Vagina (tissue), 1 donor: ENCODE measurements around the gene BCOR.

DNA sequence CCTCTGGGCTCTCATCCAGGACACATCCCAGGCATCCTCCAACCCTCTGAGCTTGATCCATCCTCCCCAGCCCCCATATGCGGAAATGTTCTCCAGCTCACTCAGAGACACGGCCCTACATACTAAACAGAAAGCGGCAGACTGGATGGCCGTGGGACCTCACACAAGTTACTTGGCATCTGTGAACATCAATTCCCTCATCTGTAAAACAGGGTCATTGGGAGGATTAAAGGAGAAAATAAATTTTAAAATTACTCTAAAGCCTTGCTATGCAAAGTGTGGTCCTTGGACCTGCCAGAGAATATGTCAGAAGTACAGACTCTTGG lies 626.9 kb downstream of the BCOR start:
- PRO-cap, result no peak
- RAMPAGE, long total RNA, result no peak

DNA sequence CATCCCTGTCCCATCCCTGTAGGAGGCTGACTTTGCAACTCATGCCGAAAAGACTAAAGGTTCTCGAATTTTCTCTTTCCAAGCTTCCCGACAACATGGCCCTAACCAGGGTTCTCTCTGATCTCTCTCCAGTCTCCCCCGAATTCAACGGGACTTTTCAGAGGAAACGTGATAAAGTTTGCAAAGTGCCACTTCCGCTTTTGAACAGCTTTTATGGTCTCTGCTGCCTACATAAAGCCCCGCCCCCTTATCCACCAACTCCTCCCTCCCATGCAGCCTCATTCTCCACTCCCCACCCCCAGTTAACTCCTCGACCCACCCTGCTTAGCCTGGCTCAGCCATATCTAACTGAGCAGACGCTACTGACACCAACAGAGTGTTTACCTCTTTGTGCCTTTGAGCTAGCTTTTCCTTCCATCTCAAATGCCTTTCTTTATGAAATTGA lies 606.3 kb downstream of the BCOR start:
- PRO-cap, result no peak
- RAMPAGE, long total RNA, result no peak

DNA sequence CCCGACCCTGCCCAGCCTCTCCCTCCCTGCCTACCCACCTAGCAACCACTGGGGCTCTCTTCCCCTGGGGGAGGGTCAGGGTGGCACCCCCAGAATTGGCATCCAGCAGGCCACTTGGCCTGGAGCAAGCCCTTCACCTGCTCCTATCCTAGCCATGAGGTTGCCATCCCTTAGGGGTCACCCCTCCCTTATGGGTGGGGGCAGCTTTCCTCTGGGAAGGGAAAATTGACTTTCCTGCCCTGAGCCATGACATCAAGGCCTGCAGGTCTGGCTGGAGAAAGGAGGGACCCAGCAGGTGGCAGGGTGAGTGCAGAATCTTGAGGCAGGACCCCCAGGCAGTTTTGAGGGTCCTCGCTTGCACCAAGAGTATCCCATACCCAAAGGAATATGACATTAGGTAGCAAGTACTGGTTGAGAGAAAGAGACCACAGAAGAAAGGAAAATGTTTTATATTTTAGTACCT lies 300.4 kb downstream of the BCOR start:
- PRO-cap, result no peak
- RAMPAGE, long total RNA, result no peak

DNA sequence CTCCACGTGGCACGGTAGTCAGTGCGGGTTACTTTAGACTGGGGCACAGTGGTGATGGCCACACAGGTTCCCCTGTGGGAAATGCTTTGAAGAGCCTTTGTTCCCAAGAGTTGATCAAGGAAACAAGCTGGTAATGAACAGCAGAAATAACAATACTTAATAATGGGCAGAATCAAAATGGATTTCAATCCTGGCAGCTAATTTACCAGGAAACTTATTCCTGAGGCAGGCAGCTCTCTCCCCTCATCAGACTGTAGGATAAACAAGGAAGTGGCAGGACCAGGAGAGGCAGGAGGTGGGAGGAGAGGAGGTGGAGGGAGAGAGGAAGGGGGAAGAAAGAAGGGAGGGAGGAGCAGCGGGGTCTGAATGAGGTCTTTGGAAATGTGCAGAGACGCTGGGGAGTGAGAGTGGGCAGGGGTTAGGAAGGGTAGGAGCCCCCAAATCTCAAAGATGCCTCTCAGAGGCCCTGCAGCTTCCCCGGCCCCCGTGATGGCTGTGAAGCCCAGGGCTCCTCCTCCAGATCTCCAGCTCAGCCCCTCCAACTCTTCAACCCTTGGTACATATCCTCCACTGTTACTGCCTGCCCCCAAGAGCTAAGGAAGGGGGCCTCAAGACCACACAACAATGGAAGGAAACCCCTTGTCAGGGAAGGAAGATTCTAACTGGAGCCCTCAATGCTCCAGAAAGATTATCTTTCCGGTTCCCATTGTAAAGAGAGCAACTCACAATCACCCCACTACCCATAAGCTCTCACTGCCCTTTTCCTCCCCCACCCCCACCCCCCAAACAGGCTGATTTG lies 231.4 kb downstream of the BCOR start:
- PRO-cap, result no peak
- RAMPAGE, long total RNA, result no peak

- PRO-cap, result no peak
- RAMPAGE, long total RNA, result no peak
These were observed 202.4 kb downstream of the BCOR start for GRCh38 chrX:39895136-39895927.

GRCh38 chrX:39983642-39984664 lies 113.8 kb downstream of the BCOR start:
- PRO-cap, result no peak
- RAMPAGE, long total RNA, result no peak

DNA sequence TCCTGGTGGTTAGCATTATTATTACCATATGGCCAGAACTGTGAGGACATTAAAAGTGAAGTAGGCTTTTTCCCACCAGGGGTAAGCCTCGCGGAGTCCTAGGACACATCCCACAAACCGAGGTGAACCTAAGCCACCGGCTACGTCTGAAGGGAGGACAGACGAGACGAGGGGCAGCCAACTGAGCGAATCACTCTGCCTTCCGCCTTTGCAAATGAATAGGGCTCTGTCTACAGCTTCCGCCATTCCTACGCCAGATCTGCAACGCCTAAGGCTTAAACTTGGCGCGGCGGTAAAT lies 90.7 kb downstream of the BCOR start:
- PRO-cap, result no peak
- RAMPAGE, long total RNA, result no peak

DNA sequence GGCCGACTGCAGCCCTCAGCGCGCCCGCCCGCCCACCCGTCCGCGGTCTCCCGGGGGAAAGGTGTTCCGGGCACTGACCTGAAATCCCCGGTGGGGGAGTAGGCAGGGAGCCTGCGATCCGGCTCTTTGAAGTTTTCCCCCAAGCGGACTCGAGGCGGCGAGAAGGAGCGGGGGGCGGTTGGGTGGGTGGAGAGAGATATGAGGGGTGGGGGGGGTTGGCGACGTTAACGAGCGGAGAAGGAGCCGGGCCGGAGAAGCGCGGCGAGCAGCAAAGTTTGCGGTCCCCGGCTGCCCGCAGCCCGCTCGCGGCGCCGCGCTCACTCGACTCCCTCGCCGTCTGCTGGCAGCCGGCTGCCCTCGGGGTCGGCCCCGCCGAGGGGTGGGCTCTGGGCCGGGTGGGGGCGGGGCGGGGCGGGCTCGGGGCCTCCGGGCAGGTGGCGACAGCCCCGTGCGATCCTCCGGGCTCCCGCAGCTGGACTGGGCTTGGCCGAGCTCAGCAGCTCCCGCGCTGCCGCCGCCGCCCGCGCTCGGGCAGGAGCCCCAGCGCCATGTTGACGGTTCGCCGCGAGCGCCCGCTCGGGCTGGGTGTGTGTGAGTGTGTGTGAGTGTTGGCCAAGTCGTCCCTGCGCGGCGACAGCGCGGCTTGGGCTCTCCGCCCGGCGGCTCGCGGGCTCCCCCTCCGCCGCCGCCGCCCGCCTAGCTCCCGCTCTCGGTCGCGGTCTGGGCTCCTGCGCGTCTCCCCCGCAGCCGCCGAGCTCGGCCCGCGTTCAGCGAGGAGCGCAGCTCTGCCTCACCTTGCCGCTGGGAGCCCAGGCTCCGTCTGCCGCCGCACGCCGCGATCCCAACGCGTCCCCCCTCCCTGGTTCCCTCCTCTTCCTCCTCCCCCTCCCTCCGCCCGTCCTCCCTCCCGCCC lies at the start of gene BCOR:
Gene BCOR (minus strand): TSS at position 822 of the 913 bp plus-strand sequence.
- PRO-cap, result bidirectional peak, plus-strand start at position 453 of the sequence, minus-strand start at position 339 of the sequence; bidirectional peak, plus-strand start outside the sequence, minus-strand start at position 822 of the sequence
- RAMPAGE, long total RNA, result no peak

GRCh38 chrX:40098050-40098986 lies 560 bp upstream of the BCOR start:
- PRO-cap, result bidirectional peak, plus-strand start at chrX:40098163, minus-strand start at chrX:40097958; unidirectional peak, plus-strand start at chrX:40098596; bidirectional peak, plus-strand start at chrX:40098892, minus-strand start at chrX:40098838
- RAMPAGE, long total RNA, result no peak

DNA sequence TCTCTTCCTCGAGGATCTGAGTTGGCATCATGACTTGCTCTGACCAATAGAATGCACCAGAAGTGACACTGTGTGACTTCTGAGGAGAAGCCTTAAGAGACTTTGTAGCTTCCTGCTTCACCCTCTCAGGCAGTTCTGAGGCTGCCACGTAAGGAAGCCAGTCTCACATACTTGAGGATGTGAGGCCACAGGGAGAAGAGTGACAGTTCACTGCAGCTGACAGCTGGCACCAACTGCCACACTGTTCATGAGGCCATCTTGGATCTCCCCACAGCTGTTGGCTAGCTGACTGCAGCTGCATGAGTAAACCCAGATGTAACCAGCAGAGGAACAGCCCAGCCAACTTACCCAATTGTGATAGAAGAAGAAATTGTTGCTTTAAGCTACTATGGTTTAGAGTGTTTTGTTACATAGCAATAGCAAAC lies 29.4 kb upstream of the BCOR start:
- PRO-cap, result no peak
- RAMPAGE, long total RNA, result no peak

- PRO-cap, result no peak
- RAMPAGE, long total RNA, result no peak
These were observed 43.4 kb upstream of the BCOR start for GRCh38 chrX:40141232-40141521.

GRCh38 chrX:40167886-40168435 lies 70.2 kb upstream of the BCOR start:
- PRO-cap, result no peak
- RAMPAGE, long total RNA, result no peak

DNA sequence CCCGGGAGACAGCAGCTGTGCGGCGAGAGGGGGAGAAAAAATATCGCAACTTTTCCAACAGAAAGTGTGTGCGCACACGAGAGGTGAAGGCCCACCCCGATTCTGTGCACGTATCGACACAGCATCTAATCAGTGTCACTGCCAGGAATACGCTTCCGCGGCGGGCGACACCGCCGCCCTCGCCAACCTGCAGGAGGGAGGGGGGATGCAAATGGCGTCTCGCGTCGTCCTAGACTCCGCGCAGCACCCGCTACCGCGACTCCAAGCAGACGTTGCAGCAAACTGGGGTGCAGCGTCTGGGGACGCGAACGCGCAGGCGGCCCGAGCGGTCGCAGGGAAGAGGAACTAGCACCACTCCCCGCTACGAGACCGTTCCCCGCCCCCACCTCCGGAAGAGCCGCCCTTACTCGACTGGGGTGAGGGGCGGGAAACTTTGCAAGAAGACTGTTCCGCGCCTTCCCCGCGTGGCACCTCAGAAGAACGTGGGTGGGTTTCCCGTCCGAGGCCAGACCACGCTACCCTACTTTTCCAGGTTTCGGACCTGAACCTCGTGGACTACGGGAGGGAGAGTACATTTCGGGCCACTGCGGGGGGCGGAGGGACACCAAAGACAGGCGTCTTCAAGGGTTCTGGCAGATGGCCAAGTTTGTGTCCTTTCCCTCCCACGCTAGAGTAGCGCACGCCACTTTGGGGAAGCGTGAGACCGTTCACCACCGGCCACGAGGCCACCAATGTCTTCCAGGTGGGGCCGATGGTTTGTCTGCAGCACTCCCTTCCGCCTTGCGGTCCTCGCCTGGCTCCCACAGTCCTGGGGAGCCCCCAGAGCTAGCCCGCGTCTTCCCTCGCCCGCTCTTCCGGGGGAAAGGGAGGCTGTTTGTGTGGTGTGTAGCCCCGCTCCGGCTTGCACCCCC lies 77.9 kb upstream of the BCOR start:
- PRO-cap, result bidirectional peak, plus-strand start at position 414 of the sequence, minus-strand start at position 347 of the sequence
- RAMPAGE, long total RNA, result no peak

DNA sequence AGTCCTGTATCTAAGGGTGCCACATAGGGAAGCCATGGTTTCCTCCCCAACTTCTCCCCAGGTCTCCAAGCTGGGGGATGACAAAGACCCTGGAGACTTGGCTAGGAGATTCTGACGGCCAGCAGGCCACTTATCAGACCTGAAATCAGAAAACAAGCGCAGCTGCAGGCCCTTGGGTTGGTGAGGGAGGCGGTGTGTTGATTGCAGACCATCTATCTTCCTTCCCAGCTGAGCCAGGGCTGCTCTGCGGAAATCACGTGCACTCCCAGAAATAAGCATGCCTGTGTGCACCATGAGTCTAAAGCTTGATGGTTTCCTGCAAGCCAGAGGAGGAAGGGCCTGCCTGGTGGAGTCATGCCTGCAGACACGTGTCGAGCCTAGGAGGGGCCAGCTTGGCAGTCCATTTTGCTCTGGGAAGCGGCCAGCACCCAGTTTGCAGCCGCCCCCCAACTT lies 175.6 kb upstream of the BCOR start:
- PRO-cap, result no peak
- RAMPAGE, long total RNA, result no peak

DNA sequence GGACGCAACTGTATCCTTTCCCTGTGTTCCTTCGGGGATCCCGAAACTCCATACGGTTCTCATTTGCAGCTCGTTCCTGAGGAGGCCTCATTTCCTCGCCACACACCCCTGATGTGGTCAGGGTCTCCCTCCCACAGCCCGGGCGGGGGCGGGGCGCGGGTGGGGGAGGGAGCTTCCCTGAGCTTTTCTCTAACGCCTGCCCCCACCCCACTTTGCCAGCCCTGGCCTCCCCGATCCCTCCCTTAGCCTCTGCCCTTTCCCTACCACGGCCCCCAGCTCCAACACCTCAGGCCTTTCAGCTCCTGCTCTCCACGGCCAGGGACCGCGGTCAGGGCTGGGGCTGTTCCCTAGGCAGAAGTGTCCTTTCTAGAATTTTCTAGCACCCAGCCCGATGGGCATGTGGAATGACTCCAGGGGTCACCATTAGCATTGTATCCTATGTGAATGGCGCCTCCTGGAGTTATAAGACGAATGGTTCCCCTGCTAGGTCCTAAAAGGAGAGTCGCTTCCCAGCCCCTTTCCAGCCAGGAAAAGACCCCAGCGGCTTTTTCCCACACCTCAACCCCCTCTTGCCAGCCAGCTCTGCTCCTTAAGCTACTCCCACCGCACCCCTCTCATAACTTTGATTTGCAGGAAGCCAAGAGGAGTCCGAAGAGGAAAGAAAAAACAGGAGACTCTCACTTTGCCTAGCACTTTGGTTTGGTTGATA lies 201.4 kb upstream of the BCOR start:
- PRO-cap, result no peak
- RAMPAGE, long total RNA, result no peak

GRCh38 chrX:40473927-40474771 lies 106.6 kb upstream of the ATP6AP2 start:
- PRO-cap, result no peak
- RAMPAGE, long total RNA, result no peak

DNA sequence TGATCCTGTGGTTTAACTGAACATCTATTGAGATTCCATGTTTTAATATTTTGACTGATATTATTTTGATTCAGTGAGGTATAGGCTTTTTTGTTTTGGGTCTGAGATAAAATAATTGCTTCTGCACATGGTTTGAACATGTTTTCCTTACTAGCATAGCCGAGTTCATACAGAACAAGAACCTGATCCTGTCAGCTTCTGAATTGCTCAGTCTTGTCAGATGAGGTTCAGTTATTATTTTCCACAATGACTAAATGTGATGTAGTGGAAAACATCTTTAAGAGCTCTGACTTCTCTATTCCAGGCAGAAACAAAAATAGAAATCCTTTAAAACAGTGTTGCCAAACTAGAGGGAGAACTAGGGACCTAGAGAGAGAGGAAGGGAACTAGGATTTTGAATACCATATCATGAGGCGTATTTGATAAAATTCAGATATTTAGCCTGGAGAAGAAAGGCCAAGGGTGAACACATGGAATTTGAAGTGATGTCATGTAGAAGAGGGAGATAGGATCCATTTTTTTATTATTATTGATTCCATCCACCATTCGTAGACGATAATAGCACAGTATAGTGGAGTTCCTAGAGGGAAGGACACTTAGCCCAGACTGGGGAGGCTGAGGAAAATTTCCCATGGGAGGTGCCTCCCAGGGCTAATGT lies 2.1 kb downstream of the ATP6AP2 start:
- PRO-cap, result unidirectional peak, minus-strand start at position 205 of the sequence
- RAMPAGE, long total RNA, result no peak

- PRO-cap, result no peak
- RAMPAGE, long total RNA, result start-site peak on the minus strand at chrX:40636949-40637146, 16 reads
These were observed 10.7 kb downstream of the CXorf38 start for GRCh38 chrX:40636337-40637310.

DNA sequence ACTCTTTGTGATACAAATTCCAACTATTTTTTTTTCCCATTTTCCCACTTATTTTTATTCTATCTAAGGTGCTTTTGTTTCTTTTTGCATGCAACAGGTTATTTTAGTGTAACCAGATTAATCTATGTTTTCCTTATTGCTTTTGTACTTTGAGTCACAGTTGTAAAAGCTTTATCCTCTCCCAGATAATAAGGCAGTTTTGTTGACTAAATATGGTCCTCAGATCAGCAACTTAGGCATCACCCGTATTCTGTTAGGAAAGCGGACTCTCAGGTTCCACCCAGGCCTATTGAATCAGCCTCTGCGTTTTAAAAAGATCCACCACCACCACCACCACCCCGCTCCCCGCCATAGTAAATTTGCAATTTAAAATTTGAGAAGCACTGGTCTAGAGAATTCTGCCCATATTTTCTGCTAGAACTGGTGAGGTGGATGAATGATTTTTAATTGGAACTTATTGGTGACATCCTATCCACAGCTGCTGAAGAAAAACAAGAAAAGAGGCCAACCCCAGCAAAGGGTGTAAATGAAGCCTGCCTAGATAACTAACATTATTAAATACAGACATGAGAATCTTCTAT lies 58.5 kb upstream of the USP9X start:
- PRO-cap, result no peak
- RAMPAGE, long total RNA, result no peak

DNA sequence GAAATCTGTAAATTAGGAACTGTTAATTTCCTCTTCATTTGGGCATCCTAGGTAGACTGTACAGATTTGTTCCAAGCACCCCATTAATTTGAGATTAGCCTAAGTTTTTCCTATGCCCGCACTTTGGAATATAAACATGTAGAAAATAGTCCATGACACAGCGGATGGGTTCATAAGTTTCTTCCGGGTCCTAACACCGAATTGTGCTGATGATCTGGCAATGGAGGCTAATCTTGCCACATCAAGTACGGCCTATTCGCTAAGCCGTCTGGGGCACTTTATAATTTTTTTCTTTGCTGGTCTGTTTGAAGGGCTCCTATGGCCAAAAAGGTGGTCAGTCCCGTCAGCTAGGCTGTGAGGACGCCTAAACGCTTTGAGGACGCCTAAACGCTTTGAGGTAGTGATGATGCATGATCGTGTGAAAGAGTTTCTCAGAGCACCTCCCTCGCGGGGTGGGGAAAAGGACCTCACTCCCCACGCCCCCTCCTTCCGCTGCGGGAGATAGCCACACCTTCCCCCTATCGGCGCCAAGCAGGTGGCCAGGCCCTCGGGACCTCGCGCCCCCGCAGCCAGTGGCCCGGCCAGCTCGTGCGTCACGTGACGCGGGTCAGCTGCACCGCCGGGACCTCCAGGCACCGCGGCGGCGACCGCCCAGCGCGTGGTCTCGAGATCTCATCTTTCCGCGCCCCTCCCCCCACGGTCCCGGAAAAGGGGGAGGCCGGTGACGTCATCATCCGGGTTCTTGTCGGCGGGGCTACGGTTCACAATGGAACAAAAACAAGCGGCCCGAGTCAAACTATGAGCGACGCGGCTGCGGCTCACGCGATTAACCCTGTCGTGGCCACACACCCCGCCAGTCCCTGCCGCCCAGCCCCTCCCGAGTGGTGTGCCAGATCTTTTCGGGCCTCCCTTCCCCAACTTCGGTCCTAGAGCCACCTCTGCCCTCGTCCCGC lies 909 bp upstream of the USP9X start:
- PRO-cap, result bidirectional peak, plus-strand start at position 745 of the sequence, minus-strand start at position 394 of the sequence
- RAMPAGE, long total RNA, result no peak